T47D (cell line): ENCODE measurements around the genes RFX4 and CMKLR1.

DNA sequence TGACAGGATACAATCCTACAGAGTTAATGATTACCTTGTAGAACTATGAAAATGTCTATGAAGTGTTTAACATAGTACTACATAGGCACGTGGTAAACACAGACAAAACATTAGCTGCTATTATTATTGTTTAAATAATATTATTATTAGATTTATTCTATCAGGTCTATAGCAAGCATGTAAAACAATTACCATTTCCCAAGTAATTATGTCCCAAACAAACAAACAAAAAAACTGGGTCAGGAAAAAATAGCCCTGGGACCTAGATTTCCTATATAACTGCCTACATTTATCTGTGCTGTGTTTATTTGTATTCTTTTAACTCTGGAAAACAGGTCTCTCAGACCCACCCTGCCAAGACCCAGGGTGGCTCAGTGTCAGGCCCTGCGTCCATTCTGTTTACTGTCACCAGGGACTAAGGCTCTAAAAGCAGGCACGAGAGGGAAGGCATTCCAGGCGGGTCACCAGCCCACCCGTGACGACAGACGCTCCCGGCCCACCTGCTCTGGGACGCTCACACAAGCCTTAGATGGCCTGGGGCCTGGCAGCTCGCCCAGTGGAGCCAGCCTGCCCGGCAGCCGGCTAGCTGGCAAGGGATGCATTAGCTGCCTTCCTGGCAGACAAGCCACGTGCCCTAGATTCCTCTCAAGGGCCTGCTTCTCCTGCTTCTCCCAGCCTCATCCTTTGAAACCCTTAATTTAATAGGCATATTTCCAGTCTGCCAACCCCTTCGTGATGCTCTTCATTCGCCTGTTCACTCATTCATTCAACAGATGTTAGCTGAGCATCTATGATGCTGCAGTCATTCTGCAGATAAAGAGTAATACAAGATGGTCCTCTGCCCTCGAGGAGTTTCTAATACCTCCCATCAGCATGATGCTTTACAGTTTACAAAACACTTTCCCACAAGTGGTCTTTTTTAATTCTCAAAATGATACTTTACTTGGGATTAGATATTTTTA, 9.2 kb upstream of the NUAK1 start:
- RRBS: 26% methylated on average over 4 of the region's 16 CpGs

GRCh38 chr12:106268969-106269499, 21.2 kb upstream of the CKAP4 start:
- RRBS: no CpG with 5 or more reads among the region's 2 CpGs

DNA sequence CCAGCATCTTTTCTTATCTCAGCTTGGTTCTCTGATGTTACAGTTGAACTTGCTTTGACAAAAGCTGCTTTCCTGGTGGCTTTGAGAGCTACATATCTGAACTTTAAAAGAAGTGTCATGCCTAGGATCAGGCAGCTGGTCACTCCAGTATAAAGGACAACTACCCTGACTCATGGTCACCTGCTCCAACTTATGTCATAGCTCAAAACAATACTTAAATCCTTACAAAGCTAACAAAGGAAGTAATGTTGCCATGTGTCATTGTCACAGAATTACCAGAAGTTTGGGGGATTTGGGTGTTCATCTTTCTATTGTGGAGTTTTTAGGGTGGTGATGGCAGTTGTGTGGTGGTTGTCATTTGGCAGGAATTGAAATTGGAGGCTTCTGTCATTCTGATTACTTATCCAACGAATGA, 1.8 kb upstream of the TCP11L2 start:
- RRBS: no CpG with 5 or more reads among the region's 1 CpG

- RRBS: no CpG with 5 or more reads among the region's 10 CpGs
Observed at GRCh38 chr12:106342324-106343356, 14.9 kb upstream of the POLR3B start.

- RRBS: no CpG with 5 or more reads among the region's 1 CpG
Observed at GRCh38 chr12:106428378-106428668, 70.8 kb downstream of the POLR3B start.

DNA sequence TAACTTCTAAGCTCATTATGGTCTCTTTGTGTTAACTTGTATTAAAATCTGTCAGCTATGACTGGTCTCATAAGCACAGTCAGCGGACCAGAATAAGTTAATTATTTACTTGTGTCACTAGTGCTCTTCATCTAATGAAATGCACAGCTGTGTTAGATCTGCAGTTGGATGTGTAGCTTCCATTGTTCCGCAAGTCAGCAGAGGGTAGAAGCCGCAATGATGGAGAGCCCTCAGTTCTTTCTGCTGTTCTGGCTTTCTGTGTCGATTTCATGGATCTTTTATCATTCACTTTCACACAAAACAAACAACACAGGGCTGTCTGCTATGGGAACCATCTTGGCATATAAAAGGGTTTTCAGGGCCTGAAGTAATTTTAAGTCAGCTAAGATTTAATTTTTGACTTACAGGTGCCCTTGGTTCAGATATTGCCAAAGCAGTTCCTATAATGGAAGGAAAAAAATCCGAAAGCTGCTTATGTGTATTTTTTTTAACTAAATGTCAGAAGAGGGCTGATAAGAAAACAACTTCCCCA, 89.2 kb upstream of the RFX4 start:
- RRBS: no CpG with 5 or more reads among the region's 5 CpGs

DNA sequence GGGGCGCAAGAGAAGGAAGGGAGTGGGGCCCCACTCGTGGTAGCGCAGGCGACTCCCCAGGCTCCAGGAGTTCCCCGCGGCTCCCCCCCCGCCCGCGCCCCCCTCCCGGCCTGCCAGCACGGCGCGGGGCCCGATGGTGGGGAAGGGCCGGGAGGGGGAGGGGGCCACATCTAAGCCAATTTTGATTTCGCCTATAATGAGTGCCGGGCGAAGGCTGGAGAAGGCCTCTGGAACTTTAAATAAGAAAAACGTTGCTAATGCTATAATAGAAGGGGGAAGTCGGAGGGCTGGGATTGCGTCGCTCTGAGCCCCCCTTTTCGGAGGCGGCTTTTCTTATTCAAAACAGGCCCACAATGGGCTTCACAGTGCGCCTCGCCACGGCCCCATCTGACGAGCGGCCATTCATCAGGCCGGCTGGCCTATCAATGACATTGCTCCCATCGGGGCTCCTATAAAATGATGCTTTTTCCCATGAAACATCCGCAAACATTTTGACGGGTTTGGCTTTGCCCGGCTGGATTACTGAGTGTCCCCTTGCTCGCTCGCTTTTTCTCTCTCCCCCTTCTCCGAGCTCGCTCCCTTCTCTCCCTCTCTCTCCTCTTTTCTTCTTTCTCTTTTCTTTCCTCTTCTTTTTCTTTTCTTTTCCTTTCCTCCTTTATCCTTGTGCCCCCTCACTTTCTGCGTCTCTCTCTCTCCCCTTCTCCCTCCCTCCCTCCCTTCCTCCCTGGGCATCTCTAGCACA, at the start of gene RFX4:
Gene RFX4 (plus strand): TSS at position 483 of the 742 bp plus-strand sequence.
- RRBS: 21% methylated on average over 13 of the region's 39 CpGs

DNA sequence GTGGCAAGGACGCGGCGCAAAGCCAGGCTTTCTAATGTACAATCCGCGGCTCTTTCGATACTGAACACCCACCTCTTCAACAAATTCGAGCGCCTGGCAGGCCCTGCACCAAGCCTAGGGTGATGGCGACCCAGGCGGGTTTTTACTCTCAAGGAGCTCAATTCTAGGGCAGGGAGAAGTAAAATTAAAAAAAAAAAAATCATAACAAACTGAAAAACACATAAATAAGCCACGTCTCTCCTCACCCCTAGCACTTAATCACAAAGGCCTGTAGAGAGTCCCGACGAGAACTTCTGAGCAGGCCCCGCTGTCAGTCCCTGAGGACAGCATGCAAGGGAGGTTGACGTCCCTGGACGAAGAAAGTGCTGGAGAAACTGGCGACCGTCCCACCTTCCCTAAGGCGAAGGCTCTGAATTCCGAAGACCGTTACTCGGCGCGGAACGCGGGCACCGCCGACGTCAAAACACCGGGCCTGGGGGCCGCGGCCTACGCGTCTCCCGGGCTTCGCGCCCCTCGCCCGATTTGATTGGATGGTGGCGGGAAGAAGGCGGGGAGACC, 597 bp upstream of the TMEM263 start:
- RRBS: 1% methylated on average over 7 of the region's 41 CpGs

- RRBS: no CpG with 5 or more reads among the region's 5 CpGs
Observed at GRCh38 chr12:106972221-106973383, 14.3 kb downstream of the MTERF2 start.

GRCh38 chr12:107027392-107028019, 40.6 kb upstream of the MTERF2 start:
- RRBS: no CpG with 5 or more reads among the region's 3 CpGs

GRCh38 chr12:107101701-107102079, 8.3 kb upstream of the CRY1 start:
- RRBS: no CpG with 5 or more reads among the region's 1 CpG

GRCh38 chr12:107178950-107179188, 85.5 kb upstream of the CRY1 start:
- RRBS: no CpG with 5 or more reads among the region's 4 CpGs

DNA sequence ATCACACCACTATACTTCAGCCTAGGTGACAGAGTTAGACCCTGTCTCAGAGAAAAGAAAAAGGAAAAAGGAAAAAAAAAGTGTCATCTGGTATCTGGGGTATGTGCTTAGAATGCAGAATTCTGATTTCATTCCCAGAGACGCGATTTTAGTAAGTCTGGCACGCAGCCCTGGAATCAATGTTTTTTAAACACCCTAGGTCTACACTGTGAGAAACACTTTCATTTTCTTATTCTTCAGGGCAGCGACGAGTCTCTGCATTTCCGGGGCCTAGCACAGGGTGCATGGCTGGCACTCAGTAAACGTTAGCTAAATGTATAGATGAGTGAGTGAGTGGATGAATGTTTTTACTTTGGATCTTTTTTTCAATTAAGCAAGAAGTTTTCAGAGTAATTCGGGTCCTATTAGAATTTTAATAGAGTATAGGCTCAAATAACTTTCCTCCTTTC, 123.7 kb downstream of the ABTB3 start:
- RRBS: no CpG with 5 or more reads among the region's 8 CpGs

GRCh38 chr12:108131402-108132060, 2.4 kb downstream of the WSCD2 start:
- RRBS: no CpG with 5 or more reads among the region's 8 CpGs

DNA sequence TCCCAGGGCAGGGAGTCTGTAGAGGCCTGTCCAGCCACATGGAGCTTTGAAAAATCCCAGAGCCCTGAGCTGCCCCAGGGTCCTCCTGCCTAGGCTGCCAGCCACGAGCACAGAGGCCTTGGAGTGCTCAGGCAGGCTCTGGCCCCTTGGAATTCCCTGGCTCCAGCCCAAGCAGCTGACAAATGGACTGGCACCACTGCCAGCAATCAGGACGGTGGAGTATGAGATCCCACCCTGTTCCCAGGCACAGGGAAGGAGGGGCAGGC, 26.3 kb downstream of the CMKLR1 start:
- RRBS: no CpG with 5 or more reads among the region's 2 CpGs

GRCh38 chr12:108338957-108339718, at the start of gene CMKLR1:
Gene CMKLR1, minus strand, starts transcription at chr12:108339311.
- RRBS: 20% methylated on average over 13 of the region's 27 CpGs

- RRBS: no CpG with 5 or more reads among the region's 18 CpGs
Observed at GRCh38 chr12:108520183-108521518, 5.6 kb downstream of the FICD start.

DNA sequence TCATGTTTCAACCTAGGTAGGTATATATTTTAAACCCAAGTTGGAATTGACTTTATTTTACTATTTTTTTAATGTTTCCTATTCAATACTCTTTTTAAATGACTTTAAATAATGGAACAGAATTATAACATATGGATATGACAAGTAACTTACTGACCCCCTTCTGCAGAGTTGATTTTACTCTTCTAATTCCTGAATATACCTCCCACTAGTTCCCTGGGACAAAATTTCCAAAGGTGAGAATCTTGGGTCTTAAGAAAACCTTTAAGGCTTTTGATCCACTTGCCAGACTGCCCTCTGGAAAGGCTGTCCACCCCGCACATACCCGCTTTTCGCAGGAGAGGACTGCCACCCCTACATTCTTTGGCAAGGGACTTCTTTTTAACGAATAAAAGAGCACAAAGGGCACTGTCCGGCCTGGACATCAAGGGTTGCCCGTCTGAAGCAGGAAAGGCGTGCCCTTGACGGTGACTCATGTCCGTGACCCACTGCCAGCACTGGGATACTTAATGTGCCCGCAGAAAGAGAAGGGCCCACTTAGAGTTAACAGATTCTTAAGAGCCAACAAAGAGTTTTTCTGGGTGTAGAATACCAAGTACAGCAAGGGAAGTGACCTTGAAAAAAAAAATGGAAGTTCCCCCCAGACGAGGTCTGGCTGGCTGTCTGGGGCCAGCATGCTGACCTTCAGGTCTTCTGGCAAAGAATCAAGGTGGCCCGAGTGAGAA, 10.1 kb upstream of the SELPLG start:
- RRBS: no CpG with 5 or more reads among the region's 12 CpGs

DNA sequence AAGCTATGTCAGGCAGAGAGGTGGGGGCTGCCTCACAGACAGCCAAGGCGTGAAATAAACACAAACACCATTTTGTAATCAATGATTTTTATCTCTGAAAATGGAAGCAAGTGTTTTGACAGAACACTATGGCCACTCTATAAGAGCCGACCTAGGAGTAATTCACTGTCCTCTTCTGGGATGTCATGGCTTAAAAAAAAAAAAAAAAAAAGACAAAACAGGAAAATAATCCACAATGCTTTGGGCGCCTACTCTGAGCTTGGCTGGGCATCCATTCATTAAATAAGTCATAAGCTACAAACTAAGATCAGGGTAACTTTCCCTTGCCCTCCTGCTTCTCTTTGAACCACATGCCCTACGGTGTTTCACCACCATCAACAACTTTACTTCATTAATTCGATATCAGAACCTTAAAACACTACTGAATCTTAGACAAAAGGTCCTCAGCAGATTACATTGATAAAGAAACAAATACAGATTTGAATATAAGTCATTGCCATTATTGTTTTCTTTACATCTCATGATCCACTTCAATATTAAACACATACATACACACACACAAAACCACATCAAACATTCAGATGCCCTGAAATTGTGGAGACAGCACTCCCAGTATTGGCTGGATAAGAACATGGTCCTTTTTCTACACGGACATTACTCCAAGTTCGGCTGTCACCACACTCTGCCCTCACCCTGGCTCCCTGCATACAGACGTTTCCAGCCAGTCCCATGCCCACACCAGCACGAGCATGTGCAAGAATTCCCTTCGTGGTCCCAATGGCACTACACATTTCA, 11.5 kb upstream of the SELPLG start:
- RRBS: no CpG with 5 or more reads among the region's 10 CpGs